Measurements from ENCODE around the gene CCDC39.

DNA sequence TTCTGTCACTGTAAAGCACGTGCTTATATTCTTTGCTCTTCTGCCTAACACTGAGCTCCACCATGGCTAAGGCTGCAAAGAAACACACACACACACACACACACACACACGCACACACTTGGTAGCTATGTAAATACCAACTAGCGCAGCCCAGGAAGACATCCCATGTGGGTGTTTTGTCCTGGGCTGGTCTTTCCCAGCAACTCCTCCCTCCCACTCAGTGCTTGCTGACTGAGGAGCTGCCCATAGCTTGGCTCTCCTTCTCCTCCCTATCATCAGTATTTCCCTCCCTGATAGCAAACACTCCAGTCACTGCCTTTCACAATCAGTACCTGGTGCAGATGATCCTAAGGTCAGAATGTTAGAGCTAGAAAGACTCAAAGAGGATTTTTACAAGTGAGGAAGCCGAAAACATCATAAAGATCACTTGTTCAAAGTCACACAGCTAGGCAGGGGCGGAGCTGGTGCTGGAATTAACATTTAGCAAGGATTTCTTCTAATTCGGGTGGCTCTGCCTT lies 377.0 kb upstream of the TBL1XR1 start:
- RRBS = no CpG with 5 or more reads among the region's 6 CpGs

- RRBS = no CpG with 5 or more reads among the region's 1 CpG
Measured at GRCh38 chr3:178413165-178413571, 123.1 kb upstream of the KCNMB2 start.

GRCh38 chr3:179148909-179149938 lies 1.1 kb downstream of the PIK3CA start:
- RRBS = 2% methylated on average over 6 of the region's 49 CpGs

- RRBS = 27% methylated on average over 24 of the region's 78 CpGs
Measured at GRCh38 chr3:179260516-179261668, 10.0 kb upstream of the KCNMB3 start.

GRCh38 chr3:179404113-179404940 lies 46.9 kb downstream of the GNB4 start:
- RRBS = no CpG with 5 or more reads among the region's 5 CpGs

DNA sequence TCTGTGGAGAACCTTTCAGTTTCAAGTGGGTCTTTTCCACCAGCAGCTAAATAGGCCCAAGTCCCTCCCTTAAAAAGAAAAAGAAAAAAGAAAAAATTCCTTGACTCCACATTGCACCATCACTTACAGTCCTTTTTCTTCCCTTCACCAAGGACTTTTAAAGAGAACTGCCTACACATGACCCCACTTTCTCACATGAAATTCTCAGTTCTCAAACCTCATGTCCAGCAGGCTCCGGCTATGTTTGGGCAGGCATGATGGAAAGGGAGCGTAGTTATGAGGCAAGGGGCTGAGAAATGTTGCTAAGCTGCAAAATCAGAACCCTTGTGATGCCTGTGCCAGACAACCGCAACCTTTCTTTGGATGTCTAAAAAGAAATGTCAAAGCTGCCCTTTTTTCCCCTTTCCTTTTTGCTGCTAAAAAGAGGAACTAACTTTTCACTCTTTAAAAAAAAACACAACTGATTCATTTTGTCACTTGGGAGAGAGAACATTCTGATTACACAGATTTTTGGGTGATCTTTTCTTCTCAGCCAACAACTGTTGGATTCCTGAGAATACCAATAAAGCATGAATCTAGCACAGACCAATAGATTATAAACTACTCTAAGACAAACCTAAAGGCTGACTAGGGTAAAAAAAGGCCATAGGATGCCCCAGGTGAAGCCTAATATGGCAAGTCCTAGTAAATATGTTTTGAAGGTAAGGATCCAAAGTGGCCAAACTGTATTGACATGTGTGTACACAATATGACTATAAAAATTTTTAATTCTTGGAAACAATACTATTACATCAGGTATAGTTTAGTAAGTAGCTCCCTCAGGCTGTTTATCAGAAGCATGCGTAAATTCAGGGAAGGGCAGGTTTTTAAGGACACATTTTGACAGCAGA lies 19.1 kb downstream of the GNB4 start:
- RRBS = no CpG with 5 or more reads among the region's 4 CpGs

GRCh38 chr3:179450157-179450688 lies 1.0 kb downstream of the GNB4 start:
- RRBS = no CpG with 5 or more reads among the region's 12 CpGs

DNA sequence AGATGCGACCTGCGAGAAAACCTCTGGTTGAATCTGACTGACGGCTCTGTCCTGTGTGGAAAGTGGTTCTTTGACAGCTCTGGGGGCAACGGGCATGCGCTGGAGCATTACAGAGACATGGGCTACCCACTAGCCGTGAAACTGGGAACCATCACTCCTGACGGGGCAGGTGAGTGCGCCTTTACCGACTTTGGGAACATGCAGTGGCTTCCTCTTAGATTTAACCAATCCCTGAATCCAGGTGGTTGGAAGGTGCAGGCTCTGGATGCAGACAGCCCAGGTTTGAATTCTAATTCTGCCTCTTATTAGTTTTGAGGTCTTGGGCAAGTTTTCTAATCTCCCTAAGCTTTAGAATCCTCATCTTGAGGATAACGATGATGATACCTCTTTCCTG lies 55.9 kb downstream of the USP13 start:
- RRBS = no CpG with 5 or more reads among the region's 10 CpGs

- RRBS = no CpG with 5 or more reads among the region's 8 CpGs
Measured at GRCh38 chr3:179721290-179721657, 68.4 kb downstream of the USP13 start.

GRCh38 chr3:179760822-179761435 lies 108.1 kb downstream of the USP13 start:
- RRBS = no CpG with 5 or more reads among the region's 9 CpGs

DNA sequence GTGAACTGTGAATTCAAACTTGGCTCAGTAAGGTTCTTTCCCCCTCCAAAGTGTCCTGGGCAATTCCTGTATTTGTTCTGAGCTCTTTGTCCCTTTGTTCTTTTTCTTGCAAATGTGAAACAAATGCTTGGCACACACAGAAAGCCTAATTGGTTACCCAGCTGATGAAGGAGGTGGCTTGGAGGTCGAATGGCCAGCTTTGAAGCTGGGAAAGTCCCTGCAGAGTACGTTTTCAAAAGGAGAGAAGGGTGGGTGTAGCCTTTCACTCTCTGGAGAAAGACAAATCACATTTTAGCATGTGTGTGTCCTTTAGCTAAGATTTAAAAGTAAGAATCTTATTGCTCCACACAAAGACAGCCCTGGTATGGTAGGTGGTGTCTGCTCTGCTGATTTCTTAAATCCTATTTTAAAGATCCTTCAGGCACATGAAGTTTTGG lies 154.4 kb downstream of the PEX5L start:
- RRBS = no CpG with 5 or more reads among the region's 2 CpGs

- RRBS = 6% methylated on average over 27 of the region's 59 CpGs
Measured at GRCh38 chr3:180679270-180680370, at the start of gene CCDC39. Gene CCDC39, minus strand, starts transcription at chr3:180679489.

DNA sequence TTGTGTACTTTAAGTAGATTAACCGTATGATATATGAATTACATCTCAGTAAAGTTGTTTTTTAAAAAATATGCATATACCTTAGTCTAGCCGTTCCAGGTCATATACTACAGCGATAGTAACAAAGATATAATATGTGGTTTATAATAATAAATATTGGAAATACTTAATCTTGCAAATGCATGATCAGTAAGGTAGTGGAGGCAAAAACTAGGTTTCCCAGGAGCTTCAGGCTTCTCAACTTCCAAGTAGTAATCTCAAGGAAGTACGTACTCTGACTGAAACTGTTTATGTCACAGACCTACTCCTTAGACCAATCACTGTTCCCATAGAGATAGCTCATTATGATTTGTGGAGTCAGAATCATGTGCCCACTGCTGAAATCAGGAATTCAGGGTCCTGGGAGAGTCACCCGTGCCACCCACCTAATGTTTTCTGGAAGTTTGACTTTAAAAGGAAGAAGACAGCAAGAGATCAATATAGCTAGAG lies 41.7 kb upstream of the FXR1 start:
- RRBS = no CpG with 5 or more reads among the region's 5 CpGs

DNA sequence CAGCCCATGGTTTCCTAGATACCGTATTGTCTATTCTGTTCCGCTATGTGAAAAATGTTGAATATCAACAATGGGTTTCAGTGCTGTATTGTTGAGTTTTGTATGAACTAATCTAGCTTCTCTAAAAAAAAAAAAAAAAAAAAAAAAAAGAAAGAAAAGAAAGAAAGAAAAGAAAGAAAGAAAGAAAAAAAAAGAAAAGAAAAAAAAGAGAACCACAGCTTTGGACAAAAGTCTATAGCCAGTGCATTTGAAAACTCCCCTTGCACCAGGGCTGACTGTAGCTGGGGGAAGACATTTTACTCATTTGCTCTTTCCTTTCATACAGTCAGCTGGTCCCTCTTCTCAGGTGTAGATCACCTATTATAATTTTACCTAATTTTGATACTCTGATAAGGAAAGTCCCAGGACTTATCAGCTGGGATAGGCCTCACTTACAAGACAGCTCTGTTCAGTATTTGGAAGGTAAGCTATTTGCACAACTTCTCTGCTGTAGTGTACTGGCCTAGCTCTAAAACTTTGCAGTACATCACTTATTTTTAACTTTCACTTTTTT lies 101.4 kb upstream of the SOX2 start:
- RRBS = no CpG with 5 or more reads among the region's 2 CpGs

DNA sequence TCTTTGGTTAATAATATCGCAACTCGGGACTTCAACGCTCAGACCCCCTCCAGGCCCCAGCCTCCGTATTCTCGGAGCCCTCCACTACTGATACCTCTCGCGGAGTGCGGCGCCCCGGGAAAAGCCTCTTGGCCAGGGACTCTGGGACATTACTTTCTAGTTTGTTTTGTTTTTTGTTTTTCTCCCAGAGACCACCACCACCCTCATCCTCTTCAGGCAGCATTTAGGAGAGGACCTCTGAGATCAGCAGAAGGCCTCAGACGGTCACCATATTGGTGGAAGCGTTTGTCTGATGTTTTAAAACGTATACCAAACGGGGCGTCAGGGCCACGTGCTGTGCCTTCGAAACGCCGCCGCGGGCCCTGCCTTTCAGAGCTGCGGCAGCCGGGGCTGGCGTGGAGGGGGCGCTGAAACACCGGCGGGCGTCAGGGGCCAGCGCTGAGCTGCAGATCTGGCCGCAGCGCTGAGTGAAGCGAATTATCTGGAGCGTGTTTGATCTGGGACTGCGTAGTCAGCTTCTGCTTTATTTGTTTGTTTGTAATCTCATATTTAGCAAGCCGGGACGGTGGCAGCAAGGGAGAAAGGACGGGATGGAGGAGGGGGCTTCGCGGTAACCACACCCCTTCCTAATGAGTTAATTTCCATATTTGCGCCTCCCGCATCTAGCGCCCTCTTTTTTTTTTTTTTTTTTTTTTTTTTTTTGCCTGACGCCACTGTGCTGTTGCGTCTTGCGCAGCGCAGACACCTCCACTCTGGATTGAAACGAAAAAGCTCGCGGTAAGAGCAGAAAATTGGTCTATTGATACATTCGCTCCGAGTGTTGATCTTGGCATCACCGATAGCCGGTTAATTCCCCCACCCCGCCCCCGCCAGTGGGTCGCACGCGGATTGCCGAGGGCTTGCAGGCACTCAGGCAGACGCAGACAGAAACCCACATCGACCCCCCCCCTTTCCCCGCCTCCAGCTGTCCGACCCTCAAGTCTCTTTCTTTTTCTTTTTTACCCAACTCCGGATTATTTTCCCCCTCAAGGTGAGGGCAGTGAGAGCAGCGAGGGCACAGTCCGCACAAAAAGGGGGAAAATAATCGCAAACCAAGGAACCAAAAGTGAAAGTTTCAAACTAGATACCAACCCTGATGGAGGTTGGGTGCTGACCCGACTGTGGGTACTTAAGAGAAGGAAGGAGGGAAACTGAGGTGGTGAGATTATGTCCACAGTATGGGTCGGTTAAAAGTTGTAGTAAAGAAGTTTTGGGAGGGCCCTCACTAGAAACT lies 15.0 kb downstream of the SOX2 start:
- RRBS = no CpG with 5 or more reads among the region's 69 CpGs

GRCh38 chr3:181727592-181728208 lies 16.0 kb downstream of the SOX2 start:
- RRBS = 56% methylated on average over 4 of the region's 25 CpGs

- RRBS = no CpG with 5 or more reads among the region's 1 CpG
Measured at GRCh38 chr3:182714117-182714440, 79.2 kb upstream of the ATP11B start.

DNA sequence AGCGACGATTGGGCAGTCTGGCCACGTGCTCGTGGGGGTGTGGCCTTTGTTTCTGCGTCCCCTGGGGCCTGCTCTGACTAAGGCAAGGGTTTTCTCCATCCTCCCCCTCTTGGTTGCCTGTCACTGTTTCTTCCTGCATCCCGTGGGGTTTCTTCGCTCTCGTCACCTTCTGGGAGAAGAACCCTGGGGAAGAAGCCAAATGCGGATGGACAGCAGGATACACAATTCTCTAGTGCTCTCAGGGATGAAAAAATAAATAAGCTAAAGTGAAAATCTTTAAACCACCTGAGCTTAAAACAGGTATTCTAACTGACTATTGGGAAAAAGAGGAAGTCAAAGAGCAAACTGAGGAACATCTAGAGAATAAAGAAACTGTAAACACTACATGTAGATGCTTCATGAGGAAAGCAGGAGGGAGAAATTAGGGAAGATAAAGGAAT lies 360 bp upstream of the MCCC1 start:
- RRBS = no CpG with 5 or more reads among the region's 9 CpGs